ENCODE measurements around a stretch of chr6.

DNA sequence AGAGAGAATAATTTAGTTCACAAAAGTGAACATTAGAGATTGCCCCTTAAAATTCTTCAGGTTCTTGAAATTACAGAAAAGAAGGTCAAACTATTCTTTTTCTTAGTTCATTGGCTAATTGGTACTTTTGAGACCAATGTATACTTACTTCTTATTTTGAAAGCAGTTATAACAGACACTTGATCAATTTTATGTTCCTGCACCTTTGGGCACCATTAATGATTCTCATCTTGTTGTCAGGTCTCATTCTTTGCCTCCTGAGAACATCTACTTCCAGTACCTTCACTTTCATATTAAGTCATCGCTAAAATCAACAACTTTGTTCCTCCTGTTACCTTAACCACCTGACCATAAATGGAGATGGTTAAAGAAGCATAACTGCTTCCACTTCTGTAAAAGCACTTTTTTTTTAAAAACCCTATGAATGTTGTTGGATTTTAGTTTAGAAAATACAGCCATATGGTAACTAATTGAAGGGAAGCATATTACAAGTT lies 53.7 kb downstream of the AFG1L start:
- RRBS, result no CpG with 5 or more reads among the region's 1 CpG

DNA sequence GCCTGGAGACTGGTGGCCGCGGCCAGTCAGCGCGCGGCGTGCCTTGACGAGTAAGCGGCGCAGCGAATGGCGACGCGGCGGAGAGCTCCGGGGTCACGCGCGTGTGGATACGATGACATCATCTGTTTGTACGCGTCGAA lies 2.4 kb upstream of the FOXO3 start:
- RRBS, result 0% methylated on average over 5 of the region's 22 CpGs

DNA sequence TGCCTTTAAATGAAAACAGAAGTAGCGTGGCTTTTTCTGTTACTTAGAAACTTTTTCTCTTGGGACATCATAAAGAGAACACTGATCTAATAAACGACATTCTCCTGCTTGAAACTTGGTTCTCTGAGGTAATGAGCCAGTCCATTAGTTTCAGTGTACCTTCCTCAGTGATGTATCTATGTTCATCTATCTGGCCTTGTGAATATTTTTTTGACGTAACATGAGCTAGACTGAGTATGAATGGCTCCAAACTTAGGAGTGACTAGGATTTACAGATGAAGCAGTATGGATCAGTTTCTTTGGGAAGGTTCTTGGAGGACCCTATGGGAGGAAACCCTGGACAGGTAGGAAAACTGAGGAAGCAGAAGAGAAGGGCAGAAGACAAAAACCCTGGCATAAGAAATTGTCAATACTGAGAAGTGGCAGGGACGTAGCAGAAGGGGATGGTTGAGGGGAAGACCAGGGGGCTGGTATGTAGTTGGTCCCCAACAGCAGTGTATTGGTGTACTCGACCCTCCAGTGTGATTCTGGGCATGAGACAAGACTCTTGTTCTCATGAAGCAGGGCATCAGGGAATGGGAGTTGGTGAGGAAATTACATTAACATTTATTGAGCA lies 25.7 kb downstream of the FOXO3 start:
- RRBS, result no CpG with 5 or more reads among the region's 5 CpGs

GRCh38 chr6:108587779-108588166 lies 27.1 kb downstream of the FOXO3 start:
- RRBS, result no CpG with 5 or more reads among the region's 4 CpGs

DNA sequence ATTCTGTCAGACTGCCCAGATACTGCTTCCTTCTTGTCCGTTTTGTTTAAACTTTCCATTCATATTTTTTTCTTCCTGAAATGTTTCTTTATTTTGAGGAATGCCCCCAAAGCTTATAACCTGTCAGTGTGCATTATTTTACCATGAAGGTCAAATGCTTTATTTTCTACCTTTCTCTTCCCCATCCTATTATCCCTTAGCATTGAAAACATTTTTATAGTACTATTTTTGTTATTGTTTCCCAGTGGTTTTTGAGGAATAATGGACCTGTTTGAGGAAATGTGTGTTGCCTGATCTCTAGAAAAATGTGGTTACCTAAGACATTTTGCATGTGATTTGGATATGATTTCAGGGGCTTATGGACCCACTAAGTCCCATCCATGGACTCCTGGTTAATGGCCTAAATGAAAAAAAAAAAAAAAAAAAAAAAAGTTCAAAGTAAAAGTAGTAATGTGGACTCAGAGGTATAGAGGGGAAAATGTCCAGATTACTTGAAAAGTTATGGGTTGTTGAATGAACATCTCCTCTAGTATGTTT lies 35.3 kb downstream of the FOXO3 start:
- RRBS, result no CpG with 5 or more reads among the region's 1 CpG

DNA sequence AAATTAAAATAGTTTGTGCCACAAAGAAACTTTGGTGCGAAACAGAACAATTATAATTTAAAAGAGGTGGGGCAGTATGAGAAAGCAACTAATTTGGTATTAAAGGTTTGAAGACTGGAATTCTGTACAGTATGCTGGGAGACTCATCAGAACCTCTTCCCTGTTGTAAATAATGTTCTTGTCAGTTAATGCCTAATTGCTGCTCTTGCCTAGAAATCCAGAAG lies 45.2 kb downstream of the FOXO3 start:
- RRBS, result no CpG with 5 or more reads among the region's 1 CpG

DNA sequence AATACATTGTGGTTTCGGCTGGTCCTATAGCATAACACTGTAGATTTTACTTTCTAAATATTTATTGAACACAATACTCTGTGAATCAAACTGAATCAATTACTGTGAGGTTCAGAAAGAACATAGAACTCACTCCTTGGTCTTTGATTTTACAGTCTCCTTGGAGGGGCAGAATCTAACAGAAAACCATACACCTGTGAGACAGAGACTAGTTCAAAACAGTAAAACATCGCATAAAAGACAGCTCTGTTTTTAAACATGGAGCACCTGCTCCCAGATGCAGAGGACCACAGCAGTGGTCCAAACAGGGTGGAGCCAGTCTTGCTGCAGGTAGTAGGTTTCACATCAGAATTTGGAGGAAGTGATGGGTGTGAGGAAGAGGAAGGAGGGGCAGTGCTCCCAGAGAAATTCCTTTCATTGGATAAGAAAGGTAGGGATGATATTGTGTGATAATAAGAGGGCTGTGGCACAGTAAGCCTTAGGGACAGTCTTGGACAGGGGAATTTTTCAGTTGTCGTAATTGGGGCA lies 79.1 kb downstream of the FOXO3 start:
- RRBS, result no CpG with 5 or more reads among the region's 3 CpGs

- RRBS, result no CpG with 5 or more reads among the region's 6 CpGs
Observed at GRCh38 chr6:108689119-108689742, 128.5 kb downstream of the FOXO3 start.

DNA sequence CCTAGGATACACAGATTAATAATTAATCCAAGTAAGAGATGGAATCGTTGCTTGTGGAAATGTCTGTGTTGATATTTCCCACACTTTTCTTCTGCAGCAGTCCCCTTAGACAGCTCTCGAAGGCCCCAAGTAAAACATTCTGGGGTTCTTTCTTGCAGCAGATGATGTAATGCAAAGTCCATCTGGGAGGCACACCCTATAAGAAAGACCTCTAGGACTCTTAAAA lies 54.7 kb upstream of the ARMC2 start:
- RRBS, result no CpG with 5 or more reads among the region's 2 CpGs

DNA sequence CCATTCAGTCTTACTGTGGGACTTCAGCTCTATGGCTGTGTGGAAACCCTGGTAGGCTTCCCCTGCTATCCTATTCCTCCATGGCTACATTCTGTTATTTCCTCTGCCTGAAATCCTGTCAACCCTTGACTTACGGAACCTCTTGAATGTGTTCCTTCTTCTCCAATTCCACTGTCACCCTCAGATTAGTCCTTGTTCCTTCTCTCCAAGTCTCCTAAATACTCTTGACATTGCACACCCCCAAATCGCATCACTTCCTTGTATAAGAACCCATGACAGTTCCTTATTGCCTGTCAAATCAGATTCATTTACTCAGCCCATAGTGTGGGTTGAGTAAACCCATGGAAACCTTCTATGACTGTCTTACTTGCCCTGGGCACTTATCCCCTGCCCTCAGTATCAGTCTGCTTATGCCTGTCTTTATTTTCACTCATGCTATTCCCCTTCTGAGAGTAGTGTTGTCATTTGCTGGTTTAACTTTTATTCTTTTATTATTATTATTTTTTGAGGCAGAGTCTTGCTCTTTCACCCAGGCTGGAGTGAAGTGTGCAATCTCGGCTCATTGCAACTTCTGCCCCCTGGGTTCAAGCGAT lies 40.5 kb downstream of the ARMC2 start:
- RRBS, result no CpG with 5 or more reads among the region's 4 CpGs

- RRBS, result no CpG with 5 or more reads among the region's 4 CpGs
Observed at GRCh38 chr6:108947390-108948081, 99.3 kb downstream of the ARMC2 start.

DNA sequence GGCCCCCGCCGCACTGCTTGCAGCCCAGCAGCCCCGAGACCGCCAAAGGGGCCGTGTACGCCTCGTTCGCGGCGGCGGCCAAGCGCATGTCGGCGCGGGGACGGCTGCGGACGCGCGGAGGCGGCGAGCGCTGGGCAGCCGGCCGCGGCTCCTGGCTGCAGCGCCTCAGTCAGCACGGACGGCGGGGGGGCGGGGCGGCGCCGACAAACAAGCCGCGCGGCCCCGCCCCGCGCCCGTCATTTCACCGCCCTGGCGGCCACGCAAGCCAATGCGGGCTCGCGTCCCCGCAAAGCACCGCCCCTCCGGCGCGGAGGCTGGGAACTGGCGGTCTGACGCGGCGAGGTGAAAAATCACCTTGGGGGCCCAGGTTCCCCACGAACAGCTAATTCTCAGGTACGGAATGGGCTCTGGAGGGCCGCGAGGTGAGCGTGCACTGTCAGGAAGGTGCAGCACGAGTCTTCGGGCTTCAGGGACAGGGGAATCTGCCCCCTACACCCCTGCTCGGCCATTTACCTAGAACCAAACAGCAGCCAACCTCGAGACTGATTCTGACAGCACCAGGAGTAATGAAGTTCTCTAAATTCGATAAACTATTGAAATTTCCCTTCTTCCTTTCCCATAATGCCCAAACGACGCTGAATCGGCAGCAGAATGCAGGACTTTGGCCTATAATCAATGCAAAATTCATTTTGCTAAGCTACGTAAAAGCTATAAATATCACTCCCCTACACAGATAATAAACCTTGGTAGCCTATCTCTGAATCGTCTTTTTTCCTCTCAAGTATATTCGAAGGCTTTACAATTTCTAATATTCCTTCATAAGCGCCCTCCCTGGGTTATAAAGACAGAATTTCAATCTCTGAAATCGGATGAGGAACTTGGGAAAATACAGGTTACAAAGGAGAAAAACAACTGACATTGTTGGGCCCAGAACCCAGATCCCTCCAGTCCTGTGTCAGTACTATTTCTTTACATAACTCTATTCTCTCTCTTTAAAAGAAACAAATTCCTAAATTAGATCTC lies 85.0 kb downstream of the SESN1 start:
- RRBS, result no CpG with 5 or more reads among the region's 74 CpGs

DNA sequence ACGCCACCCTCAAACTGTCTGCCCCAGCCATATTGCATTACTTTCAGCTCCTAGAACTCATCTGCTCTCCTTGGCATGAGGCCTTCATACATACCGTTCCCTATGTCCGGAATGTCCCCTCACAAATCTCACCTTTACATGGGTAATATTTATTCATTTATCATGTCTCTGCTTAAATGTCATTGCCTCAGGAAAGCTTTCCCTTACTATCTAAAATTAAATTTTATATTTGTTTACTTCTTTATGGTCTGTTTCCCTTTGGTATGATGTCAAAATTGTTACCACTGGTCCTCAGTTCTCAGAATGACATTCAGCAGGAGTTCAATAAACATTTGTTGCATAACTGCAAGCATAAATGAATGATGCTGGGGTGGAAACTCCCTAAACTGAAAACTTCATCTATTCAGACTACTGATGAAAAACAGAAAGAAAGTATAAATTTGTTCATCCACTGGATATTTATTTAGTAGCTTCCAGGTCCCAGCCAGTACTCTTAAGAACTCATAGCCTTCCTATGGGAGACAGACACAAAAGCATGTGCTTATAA lies 3.1 kb downstream of the SESN1 start:
- RRBS, result no CpG with 5 or more reads among the region's 3 CpGs

DNA sequence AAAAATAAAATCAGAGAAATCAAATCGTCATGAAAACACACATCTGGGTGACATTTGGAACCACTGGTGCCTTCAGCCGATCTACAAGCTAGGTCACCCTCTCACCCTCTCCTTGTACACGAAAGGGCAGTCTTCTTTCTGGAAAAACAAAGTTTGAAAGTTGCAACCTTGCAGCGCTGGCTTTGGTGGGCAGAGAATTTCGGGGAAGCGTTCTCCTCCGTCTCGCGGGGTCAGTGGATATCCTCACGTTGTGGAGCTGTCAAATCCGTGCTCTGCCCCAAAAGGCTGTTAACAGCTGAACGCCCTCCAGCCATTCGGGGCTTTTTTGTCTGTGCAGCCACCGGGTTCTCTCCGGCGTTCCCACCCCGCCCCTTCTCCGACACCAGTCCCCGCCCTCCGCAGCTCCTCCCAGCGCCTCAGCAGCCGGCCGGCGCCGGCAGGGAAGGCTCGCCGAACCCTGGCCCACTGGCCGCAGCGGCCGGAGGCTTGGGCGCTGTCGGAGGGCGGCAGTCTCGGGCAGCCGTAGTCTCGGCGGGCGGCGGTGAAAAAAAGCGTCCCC lies 409 bp downstream of the SESN1 start:
- RRBS, result under 1% methylated on average over 19 of the region's 40 CpGs

DNA sequence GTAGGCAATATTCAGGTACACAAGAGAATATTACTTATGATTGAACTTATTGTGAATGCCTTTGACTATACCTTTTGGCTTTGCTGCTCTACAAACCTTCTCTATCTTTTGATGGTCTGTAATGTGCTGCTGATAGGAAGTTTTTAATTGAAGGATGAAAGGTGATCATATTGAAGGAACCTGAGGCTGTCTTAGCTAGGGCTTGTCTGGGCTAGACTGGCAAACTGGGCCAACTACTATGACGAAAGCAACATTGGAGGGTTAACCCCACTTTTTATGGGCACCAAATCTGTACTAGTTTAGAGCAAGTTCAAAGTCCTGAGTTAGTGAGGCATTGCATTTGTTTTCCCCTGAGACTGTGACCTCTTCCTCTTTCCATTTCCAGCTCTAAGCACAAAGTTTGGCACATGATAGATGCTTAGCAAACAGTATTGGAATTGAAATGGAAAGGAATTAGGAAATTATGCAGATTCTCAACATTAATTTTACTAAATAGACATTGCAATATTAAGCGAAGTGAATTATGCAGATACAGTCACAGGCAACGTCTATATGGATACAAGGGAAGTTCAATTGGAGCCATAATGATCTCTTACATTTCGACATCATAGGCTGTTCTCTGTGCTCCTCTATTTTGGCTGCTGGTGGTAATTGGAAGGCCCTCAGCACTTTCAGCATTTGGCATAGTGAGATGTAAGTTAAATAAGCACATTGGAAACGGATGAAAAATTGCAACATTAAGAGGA lies 22.1 kb downstream of the CEP57L1 start:
- RRBS, result no CpG with 5 or more reads among the region's 5 CpGs

DNA sequence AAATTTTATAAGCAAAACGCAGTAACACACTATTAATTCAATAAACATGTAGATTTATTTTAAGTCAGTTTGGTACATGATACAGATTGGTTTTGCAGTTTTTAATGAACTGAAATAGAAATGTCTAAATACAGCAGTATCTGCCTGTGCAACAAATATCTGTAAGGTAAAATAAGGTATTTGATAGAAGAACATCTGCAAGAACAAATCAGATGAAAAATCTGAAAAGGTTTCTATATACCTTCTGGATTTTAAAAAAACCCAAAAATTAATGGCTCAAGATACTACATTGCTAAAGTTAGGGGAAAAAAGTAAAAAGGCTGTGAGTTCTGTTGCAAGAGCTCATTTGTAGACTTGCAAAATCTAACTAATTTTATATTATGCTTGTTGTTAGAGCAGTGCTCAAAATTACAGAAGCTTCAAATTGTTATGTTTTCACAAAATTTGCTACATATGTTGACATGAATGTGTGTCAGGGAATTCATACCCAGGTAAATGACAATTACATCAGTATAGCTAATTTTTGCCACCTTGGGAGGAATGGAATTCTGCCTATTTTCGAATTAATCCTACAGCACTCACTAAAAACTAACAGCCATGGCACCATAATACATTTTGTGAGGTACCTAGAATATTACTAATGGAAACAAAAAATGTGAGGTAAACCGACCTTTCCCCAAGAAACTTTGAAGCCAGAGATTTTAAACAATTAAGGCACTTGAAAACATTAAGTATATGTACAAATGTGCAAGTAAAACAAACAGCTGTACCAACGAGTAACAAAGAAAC lies 15.6 kb downstream of the CD164 start:
- RRBS, result no CpG with 5 or more reads among the region's 4 CpGs

GRCh38 chr6:109372911-109373934 lies 9.0 kb downstream of the CD164 start:
- RRBS, result no CpG with 5 or more reads among the region's 6 CpGs

DNA sequence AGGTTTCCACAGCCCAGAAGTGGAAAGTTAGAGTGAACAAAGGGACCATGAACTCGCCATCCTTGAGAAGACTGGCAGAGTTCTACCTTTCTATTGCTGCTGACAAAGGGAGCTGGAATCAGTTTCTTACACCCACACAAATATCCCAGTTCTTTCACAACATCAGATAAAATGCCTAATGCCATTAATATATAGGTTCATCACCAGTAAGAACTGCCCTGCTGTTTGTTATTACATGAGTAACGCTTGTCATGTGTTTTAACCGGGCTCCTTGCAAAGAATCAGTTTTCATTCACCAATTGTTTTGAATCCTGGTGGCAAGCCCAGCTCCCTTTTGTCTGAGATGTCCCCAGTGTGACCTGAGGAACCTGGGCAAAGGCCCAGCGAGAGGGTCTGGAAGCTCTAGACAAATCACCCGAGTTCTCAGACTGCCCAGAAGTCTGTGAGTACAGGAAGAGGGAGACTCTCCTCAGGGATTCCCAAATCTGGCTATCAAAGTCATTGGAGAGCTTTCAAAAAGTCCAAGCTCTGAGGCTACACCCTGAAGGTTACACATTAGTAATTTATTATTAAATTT lies 7.5 kb upstream of the CD164 start:
- RRBS, result no CpG with 5 or more reads among the region's 5 CpGs

- RRBS, result no CpG with 5 or more reads among the region's 5 CpGs
Observed at GRCh38 chr6:109472681-109473243, 10.3 kb downstream of the ZBTB24 start.

GRCh38 chr6:109513890-109514233 lies 30.8 kb upstream of the ZBTB24 start:
- RRBS, result no CpG with 5 or more reads among the region's 4 CpGs